Caco-2 (cell line): ENCODE data around the genes FAM228A and ITSN2.

DNA sequence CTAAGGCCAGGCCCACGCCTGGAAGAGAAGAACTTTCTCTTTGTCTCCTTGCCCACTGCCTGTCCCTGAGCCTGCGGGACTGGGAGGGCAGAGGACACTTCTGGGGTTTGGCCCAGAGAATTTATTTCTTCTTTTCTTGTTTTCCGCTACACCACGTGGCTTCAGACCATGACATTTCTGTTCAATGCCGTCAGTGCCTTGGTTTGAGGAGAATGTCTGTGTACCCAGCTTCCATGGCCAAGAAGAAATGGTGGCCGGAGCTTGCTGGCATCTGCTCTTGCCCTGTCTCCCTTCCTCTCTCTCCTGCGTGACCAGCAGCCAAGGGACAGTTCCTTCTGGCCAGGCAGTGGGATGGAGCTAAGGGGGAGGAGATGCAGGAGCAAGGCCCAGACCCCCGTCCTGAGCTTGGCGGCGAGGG, 140.2 kb downstream of the KLHL29 start:
- PRO-cap = no peak
- RRBS = no CpG with 5 or more reads among the region's 10 CpGs

- PRO-cap = no peak
- RRBS = no CpG with 5 or more reads among the region's 9 CpGs
Measured at GRCh38 chr2:23564726-23565178, 179.8 kb downstream of the KLHL29 start.

DNA sequence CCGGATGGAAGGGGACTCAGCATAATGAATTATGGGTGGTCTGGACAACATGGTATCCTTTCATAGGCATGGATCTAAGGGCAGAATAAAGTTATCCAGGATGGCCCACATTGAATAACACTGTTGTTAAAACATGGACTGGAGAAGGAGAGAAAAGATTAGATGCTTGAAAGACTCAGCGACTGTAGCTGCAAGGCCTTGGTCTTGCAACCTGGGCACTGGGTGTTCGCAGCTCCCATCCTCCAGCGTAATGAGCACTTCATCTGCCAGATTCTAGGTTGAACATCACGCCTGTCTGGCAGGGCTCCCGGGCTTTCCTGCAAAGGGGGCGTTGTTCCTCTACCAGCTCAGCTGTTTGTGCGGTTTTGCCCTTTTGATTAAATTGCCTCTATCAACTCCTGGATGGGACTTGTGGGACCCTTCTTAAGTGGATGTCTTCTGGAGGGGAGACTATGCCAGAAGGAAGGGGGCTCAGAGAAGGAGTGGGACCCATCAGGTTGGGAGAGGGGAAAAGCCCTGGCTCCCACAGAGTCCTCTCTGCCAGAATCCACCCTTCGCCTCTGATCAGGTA, 215.4 kb downstream of the KLHL29 start:
- PRO-cap = no peak
- RRBS = no CpG with 5 or more reads among the region's 9 CpGs

DNA sequence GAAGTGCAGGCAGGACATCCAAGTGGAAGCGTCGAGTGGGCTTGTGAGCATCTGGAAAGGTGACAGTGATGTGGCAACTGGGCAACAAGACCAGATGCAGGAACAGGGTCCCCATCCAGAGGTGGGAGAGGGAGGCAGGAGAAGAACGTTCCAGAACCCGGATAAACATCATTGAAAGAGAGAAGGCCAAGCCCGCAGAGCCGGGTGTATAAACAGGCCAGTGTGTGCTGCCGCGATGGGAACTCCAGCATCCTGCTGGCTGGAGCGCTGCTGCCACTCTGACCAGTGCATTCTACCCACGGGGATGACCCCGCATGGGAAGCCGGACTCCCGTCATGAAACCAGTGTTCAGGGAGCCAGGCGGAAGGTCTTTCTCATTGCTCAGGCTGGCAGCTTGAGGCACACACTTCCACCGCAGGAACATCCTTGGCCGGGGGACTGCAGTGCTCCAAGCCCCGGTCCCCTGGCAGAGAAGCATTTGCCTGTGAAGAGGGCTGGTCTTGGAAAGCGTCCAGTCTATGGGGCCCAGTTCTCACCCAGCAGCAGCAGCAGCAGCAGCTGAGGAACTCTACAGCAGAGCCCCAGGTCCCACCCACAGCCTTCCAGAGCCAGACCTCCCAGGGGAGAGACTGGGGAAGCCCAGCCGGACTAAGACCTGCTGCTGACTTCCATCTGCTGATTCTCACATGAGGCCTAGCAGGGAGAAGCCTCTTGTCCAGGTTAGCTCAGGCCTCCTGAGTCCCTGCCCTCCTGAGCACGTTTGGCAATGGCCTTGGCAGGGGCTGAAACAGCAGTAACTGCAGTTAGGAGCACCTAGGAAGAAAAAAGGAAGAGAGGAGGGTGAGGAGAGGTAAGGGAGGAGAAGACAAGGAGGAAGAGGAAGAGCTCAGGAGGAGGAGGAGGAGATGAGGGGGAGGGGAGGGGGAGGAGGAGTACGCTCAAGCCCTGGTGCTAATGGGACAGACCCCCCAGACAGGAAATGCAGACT, 236.0 kb downstream of the KLHL29 start:
- PRO-cap = no peak
- RRBS = 76% methylated on average over 9 of the region's 21 CpGs

GRCh38 chr2:23867112-23867676, 59.7 kb downstream of the ATAD2B start:
- PRO-cap = no peak

GRCh38 chr2:24097552-24098317, 13.1 kb upstream of the TP53I3 start:
- PRO-cap = no peak
- RRBS = no CpG with 5 or more reads among the region's 6 CpGs

DNA sequence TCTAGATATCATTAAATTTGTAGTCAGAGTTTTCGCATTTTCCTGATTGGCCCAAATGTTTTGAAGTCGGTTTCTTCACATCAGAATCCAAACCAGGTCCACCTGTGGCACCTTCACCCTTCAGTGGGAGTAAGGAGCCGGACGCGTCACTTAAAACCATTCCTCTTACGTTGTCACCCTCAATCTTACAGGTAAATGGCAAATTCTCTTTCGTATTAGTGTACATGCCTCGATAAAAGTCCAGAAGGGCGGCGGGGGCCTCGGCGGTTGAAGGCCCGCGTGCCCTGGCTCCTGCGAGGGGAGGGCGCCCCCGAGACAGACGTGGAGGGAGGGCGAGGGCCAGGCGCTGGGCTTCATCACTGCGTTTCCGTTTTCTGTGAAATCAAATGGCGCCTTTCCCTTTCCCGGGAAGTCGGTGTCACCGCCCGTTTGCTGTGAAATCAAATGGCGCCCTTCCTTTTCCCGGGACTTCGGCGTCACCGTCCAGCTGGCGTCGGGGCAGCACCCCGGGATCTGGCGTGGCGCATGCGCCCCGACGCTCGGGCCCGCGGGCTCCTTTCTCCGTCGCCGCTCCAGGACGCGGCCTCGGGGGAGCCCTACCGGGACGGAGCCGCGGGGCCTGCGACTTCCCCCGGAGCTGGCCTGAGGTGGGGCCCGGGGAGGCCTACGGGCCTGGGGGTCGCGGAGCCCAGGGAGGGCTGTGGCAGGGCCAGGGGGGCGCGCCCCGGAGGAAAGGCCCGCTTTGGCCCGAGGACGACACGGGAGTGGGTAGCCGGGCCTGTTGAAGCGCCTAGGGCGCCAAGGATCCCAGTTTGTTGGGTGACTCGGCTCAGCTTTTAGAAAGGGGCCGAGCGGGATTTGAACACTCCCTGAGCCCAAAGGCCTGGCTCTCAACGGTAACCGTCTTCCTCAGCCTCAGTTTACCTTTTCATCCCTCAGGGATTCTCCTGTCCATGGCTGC, at the start of gene FAM228A:
Gene FAM228A (plus strand): TSS at position 526 of the 961 bp plus-strand sequence.
- PRO-cap = no peak
- RRBS = 96% methylated on average over 37 of the region's 74 CpGs

GRCh38 chr2:24275557-24275963, 84.8 kb downstream of the ITSN2 start:
- PRO-cap = no peak
- RRBS = no CpG with 5 or more reads among the region's 2 CpGs

DNA sequence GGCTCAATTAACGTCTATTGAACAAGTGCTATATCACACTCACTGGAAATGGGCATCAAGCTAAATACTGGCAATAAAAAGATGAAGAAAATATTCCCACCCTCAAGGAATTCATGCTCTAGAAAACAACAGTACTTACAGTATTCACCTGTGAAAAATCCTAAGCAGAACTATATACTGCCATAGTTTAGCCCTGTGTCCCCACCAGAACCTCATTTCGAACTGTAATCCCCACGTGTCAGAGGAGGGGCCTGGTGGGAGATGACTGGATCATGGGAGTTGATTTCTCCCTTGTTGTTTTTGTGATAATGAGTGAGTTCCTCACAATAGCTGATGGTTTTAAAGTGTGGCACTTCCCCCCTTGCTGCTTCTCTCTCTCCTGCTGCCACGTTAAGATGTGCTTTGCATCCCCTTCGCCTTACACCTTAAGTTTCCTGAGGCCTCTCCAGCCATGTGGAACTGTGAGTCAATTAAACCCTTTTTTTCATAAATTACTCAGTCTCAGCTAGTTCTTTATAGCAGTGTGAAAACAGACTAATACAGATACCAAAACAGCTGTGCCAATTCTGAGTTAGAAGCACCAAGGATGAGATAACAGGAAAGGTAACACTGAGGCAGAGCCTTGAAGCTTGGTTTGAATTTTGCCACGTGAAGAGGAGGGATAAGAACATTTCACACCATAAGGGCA, 44.8 kb downstream of the ITSN2 start:
- PRO-cap = no peak
- RRBS = no CpG with 5 or more reads among the region's 6 CpGs

- PRO-cap = unidirectional peak, plus-strand start at chr2:24360003; bidirectional peak, plus-strand start at chr2:24360562, minus-strand start at chr2:24360512; bidirectional peak, plus-strand start at chr2:24360658, minus-strand start at chr2:24360751
- RRBS = 3% methylated on average over 38 of the region's 107 CpGs
Measured at GRCh38 chr2:24359977-24361042, at the start of gene ITSN2. TSS of gene ITSN2 (minus strand) at chr2:24360536.

DNA sequence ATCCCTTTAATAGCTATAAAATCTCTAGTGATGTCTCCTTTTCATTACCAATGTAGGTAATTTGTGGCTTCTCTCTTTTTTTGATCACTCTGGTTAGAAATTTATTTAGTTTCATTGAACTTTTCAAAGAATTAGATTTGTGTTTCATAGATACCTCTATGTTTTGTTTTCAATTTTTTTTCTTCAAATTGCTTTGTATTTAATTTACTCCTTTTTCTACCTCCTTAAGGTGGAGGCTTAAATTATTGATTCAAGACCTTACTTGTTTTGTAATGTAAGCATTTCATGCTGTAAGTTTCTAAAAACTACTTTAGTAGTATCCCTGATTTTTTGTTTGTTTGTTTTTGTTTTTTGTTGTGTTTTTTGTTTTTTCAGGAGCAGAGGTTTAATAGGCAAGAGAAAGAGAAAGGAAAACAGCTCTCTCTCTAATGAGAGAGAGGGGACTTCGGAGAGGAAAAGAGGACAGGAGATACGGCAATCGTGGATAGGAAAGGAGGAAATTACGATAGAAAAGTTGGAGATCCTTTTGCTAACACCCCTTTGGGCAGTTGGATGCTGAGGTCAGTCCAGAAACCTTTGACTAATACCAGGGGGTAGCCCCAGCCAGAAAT, 63.1 kb downstream of the NCOA1 start:
- PRO-cap = no peak
- RRBS = no CpG with 5 or more reads among the region's 4 CpGs

- PRO-cap = no peak
- RRBS = no CpG with 5 or more reads among the region's 1 CpG
Measured at GRCh38 chr2:24598155-24598632, 107.1 kb downstream of the NCOA1 start.

DNA sequence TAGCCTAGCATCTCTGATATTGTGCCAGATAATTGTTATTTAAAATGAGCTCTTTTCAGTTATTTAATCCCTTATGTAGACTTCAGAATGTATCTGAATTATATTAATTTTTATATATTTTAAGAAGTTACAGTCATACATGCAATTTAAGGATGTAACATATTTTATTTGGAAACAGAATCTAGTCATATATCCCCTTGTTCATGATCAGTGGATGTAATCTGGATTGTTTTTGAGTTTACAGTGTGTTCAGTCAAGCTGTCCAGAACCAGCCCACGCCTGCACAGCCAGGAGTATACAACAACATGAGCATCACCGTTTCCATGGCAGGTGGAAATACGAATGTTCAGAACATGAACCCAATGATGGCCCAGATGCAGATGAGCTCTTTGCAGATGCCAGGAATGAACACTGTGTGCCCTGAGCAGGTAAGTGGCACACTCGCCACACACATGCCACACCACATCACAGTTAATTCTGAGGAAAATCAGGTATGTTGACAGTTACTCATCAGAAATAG, 35.4 kb downstream of the PTRHD1 start:
- PRO-cap = no peak
- RRBS = no CpG with 5 or more reads among the region's 4 CpGs

- PRO-cap = no peak
- RRBS = no CpG with 5 or more reads among the region's 1 CpG
Measured at GRCh38 chr2:24762431-24762891, 30.7 kb downstream of the PTRHD1 start.

GRCh38 chr2:24878323-24878940, 41.6 kb downstream of the ADCY3 start:
- PRO-cap = no peak
- RRBS = no CpG with 5 or more reads among the region's 16 CpGs

DNA sequence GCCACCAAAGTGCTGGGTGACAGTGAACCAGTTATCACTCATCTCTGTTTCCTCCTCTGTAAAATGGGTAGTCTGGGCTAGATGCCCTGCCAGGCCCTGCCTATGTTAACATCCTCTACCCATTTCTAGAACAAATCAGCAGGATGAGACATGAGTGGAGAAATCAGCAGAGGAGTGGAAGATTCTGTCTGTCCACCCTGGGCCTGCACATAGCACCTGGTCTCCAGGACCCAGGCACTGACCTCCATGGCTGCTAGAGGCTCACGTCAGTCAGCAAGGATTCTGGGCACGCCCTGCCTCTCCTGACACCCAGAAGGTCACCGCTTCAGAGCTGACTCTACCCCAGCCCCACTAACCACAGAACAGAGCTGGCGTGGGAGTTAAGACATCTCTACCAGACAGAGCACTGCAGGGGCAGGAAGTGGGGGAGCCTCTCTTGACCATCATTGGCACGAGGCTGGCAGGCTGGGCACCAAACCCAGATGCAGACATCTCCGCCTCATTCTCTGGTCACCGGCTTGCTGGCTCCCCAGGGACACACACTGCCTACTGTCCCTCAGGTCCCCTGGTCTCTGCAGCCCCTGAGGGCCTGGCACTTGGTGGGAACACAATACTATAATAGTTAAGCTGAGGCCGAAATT, 3.0 kb downstream of the ADCY3 start:
- PRO-cap = no peak
- RRBS = no CpG with 5 or more reads among the region's 8 CpGs

GRCh38 chr2:25062253-25062761, 20.4 kb downstream of the EFR3B start:
- PRO-cap = no peak
- RRBS = no CpG with 5 or more reads among the region's 10 CpGs

DNA sequence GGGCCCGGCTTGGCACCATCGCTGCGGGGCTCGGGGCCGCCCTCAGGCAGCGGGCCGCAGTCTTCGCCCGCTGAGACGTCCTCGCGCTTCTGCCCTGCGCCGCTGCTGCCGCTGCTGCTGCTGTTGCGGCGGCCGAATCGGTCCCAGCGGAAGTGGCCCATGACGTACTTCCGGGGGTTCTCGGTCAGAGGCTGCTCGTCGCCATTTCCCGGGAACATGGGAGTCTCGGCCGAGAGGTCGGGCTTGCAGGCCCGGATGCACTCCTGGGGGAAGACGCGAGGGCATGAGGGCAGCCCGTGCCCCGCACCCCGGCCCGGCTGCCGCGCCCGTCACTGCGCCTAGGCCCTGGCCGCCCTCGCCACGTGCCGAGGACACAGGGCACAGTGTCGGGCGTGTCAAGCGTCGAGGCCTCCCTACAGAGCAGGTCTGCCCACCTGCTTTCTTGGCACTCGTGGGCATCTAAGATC, 6.9 kb downstream of the POMC start:
- PRO-cap = no peak
- RRBS = 95% methylated on average over 15 of the region's 49 CpGs

- PRO-cap = no peak
- RRBS = 88% methylated on average over 3 of the region's 12 CpGs
Measured at GRCh38 chr2:25285785-25286412, 55.8 kb downstream of the DNMT3A start.

GRCh38 chr2:25291030-25291604, 50.6 kb downstream of the DNMT3A start:
- PRO-cap = no peak
- RRBS = no CpG with 5 or more reads among the region's 16 CpGs